Measurements from ENCODE around the genes RIOK1 and TMEM14C.

DNA sequence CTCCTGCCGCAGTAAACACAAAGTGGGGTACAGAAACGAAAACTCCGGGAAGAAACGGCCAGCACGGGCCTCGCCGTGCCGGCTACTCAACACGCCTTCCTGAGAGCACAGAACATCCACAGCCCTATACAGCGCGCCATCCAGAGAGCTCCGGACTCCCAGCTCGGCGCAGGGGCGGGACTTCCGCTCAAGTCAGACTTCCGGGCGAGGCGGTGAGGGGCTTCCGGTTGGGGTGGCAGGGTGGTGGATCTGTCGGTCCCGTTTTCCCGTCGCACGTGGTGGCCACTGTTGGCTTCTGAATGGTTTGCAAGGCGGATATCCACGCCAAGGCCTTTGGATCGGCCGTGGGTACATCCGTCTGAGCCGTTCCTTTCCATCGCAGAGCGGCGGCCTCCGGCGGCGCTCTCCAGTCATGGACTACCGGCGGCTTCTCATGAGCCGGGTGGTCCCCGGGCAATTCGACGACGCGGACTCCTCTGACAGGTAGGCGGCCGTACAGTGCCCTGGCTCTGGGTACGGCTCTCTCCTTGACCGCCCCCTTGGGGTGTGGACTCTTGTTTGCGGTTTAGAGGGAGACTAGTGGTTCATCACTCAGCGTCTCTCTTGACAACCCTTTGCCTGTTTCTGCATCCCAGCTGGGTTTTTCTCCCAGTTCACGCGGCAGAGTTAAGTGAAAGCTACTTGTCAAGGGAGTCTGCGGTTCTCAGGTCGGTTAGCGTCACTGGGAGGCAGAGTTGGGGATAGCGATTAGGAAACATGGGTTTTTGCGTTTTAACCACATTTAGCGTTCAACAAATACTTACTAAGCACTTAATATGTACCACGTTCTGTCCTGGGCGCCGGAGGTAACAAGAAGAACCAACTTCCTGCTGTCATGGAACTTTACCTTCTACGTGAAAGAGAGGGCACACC lies at the start of gene RIOK1:
RIOK1 (plus strand) TSS at position 218 of the 912 bp plus-strand sequence.
- PRO-cap, 2 experiments, result peak in 2 of 2 experiments; most common plus-strand start position 220 of the sequence (in 2); most common minus-strand start position 88 of the sequence (in 2)

DNA sequence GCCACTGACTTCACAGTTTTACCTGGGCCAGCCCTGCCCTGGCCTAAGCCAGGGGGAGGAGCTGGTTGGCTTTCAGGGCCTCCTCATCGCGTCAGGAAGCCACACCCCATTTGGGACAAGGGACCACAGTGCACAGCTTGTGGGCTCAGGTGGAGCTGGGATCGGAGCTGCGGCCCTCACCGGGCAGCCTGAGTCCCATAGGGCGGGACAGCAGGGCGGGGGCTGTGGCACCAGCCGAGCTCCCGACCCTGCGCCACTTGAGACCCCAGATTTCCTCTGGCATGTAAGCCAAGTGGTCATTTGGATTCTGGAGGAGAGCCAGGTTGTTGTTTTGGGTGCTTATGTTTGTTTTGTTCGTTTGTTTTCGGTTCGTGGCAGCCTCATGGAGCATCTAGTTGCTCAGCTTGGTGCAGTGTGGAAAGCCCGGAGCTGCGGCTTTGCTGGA lies 42.2 kb downstream of the RIOK1 start:
- PRO-cap, 2 experiments, result no peak in any of the 2 experiments

- PRO-cap, 2 experiments, result no peak in any of the 2 experiments
Measured at GRCh38 chr6:7528665-7529076, 12.8 kb upstream of the DSP start.

- PRO-cap, 2 experiments, result no peak in any of the 2 experiments
Measured at GRCh38 chr6:7584609-7585600, 5.1 kb upstream of the SNRNP48 start.

GRCh38 chr6:7602562-7602907 lies 12.5 kb downstream of the SNRNP48 start:
- PRO-cap, 2 experiments, result no peak in any of the 2 experiments

- PRO-cap, 2 experiments, result no peak in any of the 2 experiments
Measured at GRCh38 chr6:7617809-7618099, 27.8 kb downstream of the SNRNP48 start.

GRCh38 chr6:7881220-7882211 lies 29.1 kb downstream of the TXNDC5 start:
- PRO-cap, 2 experiments, result no peak in any of the 2 experiments

- PRO-cap, 2 experiments, result no peak in any of the 2 experiments
Measured at GRCh38 chr6:8165118-8165317, 62.7 kb upstream of the EEF1E1 start.

DNA sequence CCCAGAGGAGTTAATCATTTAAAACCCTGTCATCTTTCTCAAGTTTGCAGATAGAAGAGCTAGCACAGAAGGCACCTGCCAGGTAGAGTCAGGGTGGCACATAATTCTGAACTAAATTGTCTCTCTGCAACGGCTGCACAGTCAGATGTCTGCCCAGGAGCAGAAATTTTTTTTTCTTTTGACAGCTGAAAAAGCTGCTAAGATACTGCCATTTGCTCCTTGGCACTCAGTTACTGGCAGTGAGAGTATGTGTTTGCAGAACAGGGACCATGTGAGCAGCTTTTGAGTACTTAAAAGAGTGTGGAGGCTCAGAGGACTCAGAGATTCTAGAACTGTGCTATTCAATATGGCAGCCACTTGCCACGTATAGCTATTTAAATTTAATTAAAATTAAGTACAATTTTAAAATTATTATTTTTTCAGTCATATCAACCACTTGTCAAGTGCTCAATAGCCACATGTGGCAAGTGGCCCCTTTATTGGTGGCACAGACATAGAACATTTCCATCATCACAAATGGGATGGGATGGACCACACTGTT lies 202.8 kb upstream of the SLC35B3 start:
- PRO-cap, 2 experiments, result no peak in any of the 2 experiments

DNA sequence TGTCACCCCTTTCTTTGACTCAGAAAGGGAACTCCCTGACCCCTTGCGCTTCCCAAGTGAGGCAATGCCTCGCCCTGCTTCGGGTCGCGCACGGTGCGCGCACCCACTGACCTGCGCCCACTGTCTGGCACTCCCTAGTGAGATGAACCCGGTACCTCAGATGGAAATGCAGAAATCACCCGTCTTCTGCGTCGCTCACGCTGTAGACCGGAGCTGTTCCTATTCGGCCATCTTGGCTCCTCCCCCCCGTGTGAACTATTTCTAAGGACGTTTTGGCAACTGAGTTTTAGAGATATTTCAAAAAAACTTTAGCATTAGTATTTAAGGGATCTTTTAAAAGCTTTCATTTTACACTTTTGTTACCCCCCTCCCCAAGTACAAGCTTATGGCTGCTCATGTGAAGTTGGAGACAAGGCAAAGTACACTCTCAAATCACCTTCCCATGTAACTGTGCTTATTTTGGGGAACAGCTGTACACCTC lies 341.0 kb upstream of the SLC35B3 start:
- PRO-cap, 2 experiments, result no peak in any of the 2 experiments

DNA sequence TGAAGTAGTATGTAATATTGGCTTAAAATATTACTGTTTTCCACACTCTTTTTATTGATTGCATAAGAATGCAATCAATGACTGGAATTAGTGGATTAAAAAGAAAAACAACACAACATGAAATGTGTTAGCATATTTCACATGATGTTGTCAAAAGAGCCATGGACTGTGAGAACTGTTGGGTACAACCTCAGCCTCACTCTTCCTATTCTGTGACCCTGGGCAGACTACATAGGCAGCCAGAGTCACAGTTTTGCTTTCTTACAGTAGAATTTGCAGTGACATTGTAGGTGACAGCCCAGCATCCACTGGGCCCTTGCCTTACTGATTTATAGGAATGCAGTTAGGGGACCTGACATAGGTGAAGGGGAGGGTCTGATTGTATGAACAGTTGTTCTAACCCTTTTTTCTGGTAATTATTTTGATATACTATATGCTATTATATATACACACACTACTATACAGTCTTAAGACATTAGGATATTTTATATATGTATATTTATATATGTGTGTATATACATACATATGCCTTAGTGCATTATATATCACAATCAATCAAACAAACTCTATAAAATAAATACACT lies 471.4 kb upstream of the SLC35B3 start:
- PRO-cap, 2 experiments, result no peak in any of the 2 experiments

- PRO-cap, 2 experiments, result no peak in any of the 2 experiments
Measured at GRCh38 chr6:8983088-8983466, 547.7 kb upstream of the SLC35B3 start.

GRCh38 chr6:10171687-10171956 lies 243.3 kb downstream of the TFAP2A start:
- PRO-cap, 2 experiments, result no peak in any of the 2 experiments

DNA sequence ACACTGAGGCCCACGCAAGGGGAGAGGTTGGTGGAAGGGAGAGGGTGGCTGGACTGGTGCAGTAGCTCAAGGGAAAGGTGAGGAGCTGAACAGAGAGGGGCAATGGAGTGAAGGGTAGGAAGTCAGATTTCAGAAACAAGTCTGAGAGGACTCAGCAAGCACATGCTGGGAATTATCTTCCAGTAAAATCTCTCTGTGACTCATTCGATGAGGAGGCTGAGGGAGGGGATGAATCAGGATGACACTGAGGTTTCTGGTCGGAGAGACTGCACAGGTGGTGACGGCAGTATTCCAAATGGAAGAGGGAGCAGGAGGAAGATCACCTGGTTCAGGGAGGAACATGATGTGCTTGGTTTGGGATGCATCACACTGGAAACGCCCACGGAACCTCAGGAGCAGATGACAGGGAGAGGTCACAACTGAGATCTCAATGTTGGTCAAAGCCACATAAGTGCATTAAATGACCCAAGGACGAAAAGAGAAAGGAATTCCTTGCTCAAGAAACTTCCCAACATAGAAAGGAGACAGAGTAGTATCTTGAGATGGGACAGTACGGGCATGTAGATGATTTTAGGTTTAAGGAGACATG lies 67.1 kb downstream of the TFAP2A start:
- PRO-cap, 2 experiments, result no peak in any of the 2 experiments

- PRO-cap, 2 experiments, result no peak in any of the 2 experiments
Measured at GRCh38 chr6:10491939-10492366, 29.2 kb upstream of the GCNT2 start.

GRCh38 chr6:10520439-10520787 lies 738 bp upstream of the GCNT2 start:
- PRO-cap, 2 experiments, result no peak in any of the 2 experiments

GRCh38 chr6:10531503-10531994 lies 10.4 kb downstream of the GCNT2 start:
- PRO-cap, 2 experiments, result no peak in any of the 2 experiments

GRCh38 chr6:10722745-10723836 lies at the start of gene TMEM14C:
TSS of gene TMEM14C (plus strand) at chr6:10723070.
- PRO-cap, 2 experiments, result peak in 2 of 2 experiments; most common plus-strand start chr6:10723169 (in 1); most common minus-strand start chr6:10722841 (in 2)

DNA sequence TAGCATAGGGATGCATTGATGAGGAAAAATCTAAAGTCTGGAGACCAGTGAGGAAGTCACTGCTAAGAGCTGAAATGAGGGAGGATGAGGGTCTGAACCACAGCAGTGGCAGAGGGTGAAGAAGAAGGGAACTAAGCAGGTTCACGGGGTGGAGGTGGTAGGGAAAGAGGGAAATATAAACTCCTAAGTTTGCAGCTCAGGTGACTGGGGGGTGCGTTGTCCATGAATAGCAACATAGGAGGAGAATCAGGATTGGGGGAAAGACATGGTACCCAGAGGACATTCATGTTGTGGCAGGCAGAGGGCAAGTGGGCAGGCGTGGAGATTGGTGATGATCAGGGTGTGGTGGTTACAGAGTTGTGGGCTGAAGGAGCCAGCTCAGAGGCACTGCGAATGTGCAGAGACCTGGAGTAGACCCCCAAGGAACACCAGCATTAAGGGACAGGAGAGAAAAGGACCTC lies 23.2 kb downstream of the TMEM14B start:
- PRO-cap, 2 experiments, result no peak in any of the 2 experiments

- PRO-cap, 2 experiments, result no peak in any of the 2 experiments
Measured at GRCh38 chr6:11066637-11067289, 22.7 kb upstream of the ELOVL2 start.

All from right ventricle myocardium (tissue), 1 donor.